ENCODE measurements around the genes PHF3 and EYS.

- RRBS = no CpG with 5 or more reads among the region's 2 CpGs
Observed at GRCh38 chr6:56688433-56688910, 266.2 kb downstream of the DST start.

GRCh38 chr6:56833442-56833923 is 121.1 kb downstream of the DST start:
- RRBS = no CpG with 5 or more reads among the region's 1 CpG

DNA sequence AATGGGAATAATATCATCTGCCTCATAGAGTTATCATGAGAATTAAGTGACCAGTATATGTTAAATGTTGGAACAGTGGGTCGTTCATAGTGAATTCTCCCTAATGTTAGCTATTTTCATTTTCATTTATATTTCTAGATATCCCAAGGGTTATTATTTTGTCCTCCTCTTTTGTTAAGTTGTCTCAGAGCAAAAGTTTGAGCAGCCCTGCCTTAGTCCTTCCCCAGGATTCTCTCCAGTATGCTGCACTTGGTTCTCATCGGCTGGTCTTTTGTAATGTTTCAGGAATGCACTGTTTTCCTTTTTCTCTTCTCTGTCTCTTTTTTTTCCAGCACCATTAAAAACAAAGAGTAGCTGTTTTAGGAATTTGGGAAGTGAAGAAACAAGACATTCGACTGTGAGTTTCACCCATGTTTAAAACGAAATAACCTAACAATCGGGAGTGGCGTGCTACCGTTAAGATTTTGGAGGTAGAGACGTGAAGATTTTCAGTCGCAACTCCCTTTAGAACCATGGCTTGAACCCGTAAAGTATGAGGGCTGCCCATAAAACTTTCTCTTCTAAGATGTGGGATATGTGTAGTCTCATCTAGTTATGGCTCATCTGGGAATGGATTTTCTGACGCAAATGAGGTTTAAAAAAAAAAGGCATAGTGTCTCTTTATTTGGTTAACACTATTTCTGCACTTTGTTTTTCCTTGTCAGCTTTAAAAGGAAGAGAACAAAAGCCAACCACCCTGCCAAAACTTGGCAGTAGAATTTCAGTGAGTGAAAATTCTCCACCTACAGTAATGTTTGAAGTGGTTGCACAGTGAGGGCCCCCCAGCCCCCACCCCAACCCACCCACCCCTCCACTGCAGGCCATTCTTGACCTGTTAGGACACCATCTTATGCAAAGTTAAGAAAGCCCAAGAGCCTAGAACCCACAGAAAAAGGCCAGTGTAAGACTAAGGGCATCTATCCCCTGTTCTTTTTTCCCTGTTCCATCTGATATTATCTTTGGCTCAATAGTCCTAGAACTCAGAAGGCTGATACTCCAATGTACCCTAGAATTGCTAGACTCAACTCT is 36.0 kb upstream of the RAB23 start:
- RRBS = no CpG with 5 or more reads among the region's 11 CpGs

- RRBS = no CpG with 5 or more reads among the region's 17 CpGs
Observed at GRCh38 chr6:57792741-57793214, 475.3 kb downstream of the PRIM2 start.

DNA sequence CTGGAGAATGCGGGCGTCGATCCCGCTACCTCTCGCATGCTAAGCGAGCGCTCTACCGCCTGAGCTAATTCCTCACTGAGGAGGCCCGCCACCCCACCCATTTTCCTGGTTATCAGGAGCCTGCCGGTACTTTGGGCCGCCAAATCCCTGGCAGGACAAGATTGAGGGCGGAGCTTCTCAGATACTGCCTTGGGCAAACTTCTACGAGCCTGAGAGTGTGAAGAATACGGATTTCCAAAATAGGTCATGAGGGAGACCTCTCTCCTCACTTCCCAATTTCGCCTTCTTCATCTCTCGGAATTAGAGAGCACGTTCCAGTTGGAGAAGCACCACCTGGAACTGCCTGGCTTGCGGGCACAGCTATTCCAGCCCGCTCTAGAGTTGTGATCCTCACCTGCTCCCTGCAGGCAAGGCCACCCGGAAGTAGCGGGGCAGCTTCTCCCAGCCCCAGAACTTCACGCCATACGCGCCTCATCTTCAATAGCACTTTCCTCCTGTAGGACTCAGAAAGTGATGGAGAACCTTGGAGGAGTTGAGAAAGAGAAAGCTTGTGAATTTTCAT is 496.1 kb downstream of the PRIM2 start:
- RRBS = no CpG with 5 or more reads among the region's 24 CpGs

DNA sequence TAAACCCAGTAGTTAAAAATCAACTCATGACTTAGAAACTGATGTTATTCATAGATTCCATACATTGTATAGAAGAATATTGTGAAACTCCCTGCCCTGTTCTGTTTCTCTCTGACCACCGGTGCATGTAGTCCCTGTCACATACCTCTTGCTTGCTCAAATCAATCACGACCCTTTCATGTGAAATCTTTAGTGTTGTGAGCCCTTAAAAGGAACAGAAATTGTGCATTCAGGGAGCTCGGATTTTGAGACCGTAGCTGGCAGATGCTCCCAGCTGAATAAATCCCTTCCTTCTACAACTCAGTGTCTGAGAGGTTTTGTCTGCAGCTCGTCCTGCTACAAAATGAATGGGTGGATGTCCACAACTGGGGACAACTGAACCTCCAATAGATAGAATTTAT is 480.3 kb upstream of the KHDRBS2 start:
- RRBS = no CpG with 5 or more reads among the region's 5 CpGs

DNA sequence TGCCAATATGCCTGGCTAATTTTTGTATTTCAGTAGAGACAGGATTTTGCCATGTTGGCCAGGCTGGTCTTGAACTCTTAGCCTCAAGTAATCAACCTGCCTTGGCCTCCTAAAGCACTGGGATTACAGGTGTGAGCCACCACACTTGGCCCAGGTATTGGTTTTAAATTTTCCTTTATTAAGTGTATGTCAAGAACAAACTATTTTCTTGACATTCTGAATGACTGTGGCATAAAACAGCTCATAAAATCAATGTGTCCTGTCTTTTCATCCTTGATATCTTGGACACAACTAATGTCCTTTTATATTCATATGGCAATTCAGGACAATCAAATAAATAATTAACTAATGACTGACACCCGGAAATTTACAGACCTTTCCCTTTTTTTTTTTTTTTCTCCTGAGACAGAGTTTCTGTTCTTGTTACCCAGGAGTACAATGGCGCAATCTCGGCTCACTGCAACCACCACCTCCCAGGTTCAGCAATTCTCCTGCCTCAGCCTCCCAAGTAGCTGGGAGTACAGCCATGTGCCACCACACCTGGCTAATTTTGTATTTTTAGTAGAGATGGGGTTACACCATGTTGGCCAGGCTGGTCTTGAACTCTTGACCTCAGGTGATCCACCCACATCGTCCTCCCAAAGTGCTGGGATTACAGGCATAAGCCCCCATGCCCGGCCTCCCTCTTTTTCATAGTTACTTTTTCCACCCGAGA is 107.0 kb upstream of the LGSN start:
- RRBS = no CpG with 5 or more reads among the region's 6 CpGs

- RRBS = no CpG with 5 or more reads among the region's 4 CpGs
Observed at GRCh38 chr6:63451994-63452522, 120.2 kb upstream of the PTP4A1 start.

- RRBS = no CpG with 5 or more reads among the region's 1 CpG
Observed at GRCh38 chr6:63560940-63561220, 11.4 kb upstream of the PTP4A1 start.

GRCh38 chr6:63574825-63575446 is 2.7 kb downstream of the PTP4A1 start:
- RRBS = no CpG with 5 or more reads among the region's 2 CpGs

- RRBS = no CpG with 5 or more reads among the region's 4 CpGs
Observed at GRCh38 chr6:63578267-63579661, 6.5 kb downstream of the PTP4A1 start.

- RRBS = no CpG with 5 or more reads among the region's 8 CpGs
Observed at GRCh38 chr6:63579935-63580783, 7.9 kb downstream of the PTP4A1 start.

DNA sequence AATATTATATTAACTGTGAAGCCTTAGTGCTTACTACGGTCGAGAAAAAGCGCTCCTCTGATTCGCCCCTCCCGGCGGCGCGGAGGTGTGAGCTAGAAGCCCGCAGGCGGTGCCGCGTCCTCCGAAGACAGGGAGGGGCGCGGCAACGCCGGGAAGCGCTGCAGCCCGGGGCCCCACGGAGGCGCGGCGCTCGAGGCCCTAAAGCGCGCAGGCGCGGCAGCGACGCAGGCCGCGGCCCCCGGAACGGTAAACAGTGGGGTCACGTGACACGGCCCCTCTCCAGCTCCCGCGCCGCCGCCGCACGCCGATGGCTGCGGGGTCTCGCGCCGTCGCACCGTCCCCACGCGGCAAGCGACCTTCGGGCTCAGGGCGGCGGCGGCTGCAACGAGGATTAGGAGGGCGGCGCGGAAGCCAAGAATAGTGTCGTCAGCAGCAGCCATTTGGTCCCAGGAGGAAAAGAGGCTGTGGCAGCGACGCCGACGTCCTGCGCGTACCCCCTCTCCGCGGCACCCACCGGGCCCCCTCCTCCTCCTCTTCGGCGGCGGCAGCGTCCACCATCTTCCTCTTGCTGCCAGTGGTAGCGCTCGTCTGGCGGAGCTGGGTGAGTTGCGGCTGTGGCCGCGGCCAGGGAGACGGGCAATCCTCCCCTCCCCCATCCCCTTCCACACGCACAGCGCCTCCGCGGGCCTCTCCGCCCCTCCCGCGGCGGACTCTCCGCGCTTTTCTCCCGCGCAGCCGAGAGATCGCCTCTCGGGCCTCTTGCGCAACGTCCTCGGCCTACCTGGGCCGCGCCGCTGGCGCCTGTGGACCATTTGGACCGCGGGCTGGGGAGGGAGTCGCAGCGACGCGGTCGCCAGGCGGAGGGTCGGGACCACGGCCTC is at the start of gene PHF3:
PHF3 (plus strand) TSS at position 253 of the 881 bp plus-strand sequence.
- RRBS = 2% methylated on average over 25 of the region's 113 CpGs

DNA sequence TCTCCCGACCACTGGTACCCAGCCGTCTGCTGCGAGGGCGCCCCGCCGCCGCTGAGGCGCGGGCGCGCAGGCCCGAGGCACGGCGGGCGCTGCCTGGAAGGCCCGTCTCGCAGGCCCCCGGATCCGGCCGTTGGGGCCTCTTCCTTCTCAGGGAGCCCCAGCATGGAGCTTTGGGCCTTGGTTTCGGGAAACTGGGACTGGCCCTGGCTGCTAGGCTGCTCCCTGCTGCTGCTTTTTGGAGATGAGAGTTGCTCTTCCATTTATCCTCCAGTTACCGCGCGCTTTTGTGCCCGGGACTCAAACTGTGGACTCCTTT is 787 bp downstream of the PHF3 start:
- RRBS = no CpG with 5 or more reads among the region's 25 CpGs

DNA sequence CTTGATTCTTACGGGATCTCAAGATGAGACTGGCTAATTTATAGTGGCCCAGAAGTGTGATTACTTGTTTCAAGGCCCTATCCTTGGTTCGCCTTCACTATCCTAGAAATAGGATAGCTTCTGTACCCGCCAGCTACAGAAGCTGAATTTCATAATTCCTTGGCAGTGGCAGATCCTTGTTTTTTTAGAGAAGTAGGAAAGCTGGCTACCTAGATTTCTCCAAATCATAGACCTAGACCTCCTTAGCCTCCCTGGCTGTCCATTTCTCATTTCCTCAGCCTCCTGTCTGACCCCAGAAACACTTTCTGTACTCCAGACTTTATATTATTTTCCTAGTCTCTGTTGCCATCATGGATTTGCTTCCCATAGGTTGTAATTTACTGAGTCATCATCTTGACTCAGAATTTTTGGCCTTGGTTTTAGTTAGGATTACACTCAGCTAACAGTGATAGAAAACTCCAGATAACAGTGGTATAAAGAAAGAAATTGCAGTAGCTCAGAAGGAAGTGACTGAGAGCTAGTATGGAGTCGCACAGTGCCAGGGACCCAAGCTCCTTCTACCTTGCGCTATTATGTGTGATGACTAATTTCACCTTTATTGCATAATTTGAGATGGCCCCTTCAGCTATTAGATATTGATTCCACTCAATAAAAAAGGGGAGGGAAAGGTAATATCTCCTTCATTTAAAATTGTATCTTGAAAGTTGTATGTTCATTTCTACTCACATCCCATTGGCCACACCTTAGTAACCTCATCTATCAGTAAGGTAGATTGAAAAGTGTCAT is 27.8 kb downstream of the PHF3 start:
- RRBS = no CpG with 5 or more reads among the region's 5 CpGs

- RRBS = no CpG with 5 or more reads among the region's 2 CpGs
Observed at GRCh38 chr6:63698030-63698658, 62.5 kb downstream of the PHF3 start.

DNA sequence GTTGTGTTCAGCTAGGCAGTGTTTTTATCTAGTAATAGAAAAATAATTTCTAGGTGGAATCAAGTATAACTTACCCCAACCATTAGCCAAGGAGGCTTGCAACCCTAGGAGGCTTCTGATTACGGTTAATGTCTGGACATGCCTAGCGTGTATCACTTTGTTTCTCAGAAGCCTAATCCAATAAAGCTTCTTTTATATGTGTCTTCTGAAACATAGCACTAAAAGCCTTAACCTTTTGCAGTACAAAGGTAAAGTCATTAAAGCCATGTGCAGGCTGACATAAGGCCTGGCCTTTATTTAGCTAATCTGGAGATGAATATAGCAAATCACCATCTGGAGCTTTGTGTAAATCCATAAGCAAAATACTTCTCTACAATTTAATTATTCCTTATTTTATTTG is at the start of gene EYS:
EYS (minus strand) TSS at position 166 of the 400 bp plus-strand sequence.
- RRBS = no CpG with 5 or more reads among the region's 2 CpGs

DNA sequence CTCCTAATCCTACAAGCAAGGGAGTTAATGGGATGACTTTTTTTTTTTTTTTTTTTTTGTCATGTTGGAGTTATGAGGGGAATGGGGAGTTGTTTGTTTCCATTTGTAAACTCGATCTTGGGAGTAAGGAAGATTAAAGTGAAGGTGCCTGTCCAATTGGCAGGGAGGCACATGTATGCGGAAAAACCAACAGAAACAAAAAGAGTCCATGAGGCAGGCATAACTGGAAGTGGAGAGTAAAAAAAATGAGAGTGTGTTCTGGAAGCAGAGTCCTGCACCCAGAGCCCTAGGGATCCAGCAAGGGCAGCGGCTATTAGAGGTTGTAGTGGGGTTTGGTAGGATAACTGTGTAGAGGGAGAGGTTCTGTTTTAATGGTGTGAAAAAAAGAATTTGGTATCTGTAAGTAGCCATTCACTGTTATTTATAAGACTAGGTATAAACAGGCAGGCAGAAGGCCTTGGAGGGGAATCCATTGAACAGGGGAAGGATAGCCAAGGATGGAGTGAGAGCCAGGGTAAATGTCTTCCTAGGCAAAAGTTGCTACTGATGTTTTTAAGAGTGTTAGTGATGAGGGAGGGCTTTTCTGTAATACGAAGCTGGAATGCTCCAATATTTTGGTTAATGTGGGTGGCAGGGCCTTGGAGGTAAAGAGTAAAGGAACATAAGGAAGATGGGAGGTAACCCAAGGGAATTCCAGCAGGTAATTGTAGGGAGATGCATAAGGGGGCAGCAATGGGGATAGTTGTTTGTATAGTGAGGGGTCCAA is 752.8 kb upstream of the ADGRB3 start:
- RRBS = no CpG with 5 or more reads among the region's 4 CpGs

- RRBS = no CpG with 5 or more reads among the region's 11 CpGs
Observed at GRCh38 chr6:70241727-70242652, 60.9 kb downstream of the COL9A1 start.

DNA sequence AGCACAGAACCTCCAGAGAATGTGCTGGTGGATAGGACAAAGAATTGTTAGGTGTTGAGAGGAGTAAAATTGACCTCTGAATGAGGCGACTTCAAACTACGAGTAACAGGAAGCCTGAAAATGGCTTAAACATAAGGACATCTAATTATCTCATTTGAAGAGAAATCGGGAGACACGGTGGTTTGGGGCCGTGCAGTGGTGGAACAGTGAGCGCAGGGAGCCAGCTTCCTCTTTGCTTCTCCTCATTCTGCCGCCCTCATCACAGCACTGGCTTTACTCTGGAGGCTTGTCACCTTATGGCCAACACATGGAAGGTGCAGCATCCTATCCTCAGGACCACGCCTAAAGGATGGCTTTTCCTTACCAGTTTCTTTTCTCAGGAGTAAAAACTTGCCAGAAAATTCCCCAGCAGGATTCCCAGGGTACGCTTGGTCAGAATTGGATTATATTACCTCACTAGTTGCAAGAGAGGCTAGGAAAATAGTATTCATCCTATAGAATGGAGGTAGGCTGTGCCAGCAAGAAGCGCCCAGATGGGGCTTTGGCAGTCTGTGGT is 114.3 kb downstream of the B3GAT2 start:
- RRBS = no CpG with 5 or more reads among the region's 10 CpGs

All from epidermal melanocyte (primary cell).